ENCODE results near the gene ZNF273.

DNA sequence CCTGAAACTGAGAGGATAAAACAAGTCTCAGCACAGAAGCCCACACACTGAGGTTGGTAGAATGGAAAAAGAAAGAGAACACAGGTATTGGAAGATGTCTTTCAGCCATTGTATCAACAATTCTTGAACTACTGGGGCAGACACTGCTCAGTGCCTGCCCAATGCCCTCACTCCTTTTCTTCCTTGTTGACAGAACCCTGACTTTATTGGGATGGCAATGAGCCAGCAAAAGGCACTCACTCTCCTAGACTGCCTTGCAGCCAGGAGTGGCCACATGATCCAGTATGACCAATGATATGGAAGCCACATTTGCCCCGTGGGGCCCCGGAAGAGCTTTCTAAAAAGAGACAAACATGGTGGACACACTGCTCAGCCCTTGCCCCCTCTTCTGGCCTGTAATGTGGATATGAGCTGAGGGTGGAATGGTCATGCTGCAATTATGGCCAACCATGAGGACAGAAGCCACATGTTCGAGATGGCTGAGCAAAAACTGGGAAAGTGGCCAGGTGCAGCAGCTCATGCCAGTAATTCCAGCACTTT lies 88.5 kb upstream of the ZNF716 start:
- PRO-cap: no peak
- RAMPAGE, long total RNA: no peak

- PRO-cap: no peak
- RAMPAGE, long total RNA: no peak
These were observed 129.6 kb downstream of the ZNF716 start for GRCh38 chr7:57579335-57580215.

DNA sequence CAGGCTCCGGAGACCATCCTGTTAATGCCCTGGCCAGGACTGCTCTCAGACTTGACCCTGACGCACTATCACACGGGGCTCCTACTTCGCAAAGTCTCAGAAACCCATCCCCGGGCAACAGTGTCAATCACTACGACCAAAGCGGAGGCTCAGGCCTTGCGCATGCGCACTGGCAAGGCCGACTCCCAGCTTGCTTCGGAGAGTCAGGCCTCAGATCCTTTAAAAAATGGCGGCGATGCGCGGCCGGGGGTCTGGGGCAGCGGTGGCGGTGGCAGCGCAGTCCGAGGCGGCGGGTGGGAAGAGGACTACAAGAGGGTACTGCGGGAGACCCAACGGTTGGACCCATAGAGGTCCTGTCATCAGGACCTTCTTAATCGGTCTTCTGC lies 196.9 kb downstream of the ZNF716 start:
- PRO-cap: no peak
- RAMPAGE, long total RNA: no peak

DNA sequence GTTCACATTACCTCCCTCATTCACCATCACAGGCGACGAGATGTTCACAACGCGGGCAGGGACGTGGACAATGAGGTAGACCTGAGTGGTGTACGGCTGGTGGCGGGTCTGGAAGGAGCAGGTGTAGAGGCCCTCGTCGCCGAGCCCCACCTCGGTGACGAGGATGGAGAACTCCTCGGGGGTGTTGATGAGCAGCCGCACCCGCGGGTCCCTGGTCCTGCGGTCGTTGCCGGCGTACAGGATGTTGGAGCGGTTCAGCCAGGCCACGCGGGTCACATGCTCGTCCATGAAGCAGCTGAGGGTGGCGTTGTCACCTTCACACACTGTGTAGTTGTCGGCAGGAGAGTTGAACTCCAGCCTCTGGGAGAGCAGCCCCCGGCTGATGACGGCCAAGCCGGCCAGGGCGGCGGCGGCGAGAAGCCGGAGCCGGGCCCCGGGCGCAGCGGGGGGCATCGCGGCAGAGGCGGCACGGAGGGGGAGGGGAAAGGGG lies 7.2 kb upstream of the ZNF680 start:
- PRO-cap: no peak
- RAMPAGE, long total RNA: no peak

DNA sequence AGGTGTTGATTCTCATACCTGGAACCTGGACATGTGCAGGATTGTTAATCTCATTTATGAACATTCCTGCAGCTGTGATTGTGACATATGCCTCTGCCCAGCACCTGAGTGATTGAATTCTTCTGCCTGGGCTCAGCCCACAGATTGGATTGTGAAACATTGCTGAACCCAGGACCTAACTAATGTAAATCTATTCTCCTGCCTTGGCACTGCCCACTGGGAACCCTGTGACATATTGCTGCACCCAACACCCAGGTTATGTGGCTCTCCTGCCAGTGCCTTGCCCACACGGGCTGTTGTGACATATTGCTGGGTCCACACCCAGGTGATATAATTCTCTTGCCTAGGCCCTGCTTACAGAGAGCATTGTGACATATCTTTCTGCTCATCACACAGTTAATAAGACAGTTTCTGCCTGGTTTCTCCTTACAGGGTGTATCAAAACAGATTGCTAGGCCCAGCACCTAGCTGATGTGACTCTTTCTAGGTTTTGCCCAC lies 50.8 kb upstream of the ZNF680 start:
- PRO-cap: no peak
- RAMPAGE, long total RNA: no peak

DNA sequence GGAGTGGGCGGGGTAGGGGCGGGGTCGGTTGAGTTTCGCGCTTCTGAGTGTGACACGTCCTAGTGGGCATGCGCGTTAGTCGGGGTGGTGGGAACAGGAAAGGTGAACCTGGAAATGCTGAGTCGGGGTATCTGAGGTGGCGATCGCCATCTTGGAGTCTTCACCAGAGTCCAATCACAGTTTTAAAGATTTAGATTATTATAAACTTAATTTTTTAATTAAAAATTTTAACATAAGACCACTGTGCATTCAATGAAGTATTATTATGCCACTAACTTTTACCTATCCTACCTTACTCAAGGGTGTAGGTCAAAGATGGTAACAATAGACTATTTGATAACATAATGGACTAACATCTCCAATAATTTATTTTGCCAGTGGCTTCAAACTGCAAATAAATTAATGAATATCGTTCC lies 45.8 kb downstream of the ZNF138 start:
- PRO-cap: no peak
- RAMPAGE, long total RNA: start-site peak on the plus strand centred at position 296 of the sequence, 45 bp wide, 5 reads

- PRO-cap: unidirectional peak, plus-strand start at chr7:64903273
- RAMPAGE, long total RNA: start-site peak on the plus strand at chr7:64903238-64903298, 67 reads
These were observed at the start of gene ZNF273 for GRCh38 chr7:64902925-64903955. Gene ZNF273 (plus strand): TSS chr7:64903273.

GRCh38 chr7:65038736-65039635 lies 32.5 kb upstream of the ERV3-1 start:
- PRO-cap: unidirectional peak, minus-strand start at chr7:65039033
- RAMPAGE, long total RNA: no peak

DNA sequence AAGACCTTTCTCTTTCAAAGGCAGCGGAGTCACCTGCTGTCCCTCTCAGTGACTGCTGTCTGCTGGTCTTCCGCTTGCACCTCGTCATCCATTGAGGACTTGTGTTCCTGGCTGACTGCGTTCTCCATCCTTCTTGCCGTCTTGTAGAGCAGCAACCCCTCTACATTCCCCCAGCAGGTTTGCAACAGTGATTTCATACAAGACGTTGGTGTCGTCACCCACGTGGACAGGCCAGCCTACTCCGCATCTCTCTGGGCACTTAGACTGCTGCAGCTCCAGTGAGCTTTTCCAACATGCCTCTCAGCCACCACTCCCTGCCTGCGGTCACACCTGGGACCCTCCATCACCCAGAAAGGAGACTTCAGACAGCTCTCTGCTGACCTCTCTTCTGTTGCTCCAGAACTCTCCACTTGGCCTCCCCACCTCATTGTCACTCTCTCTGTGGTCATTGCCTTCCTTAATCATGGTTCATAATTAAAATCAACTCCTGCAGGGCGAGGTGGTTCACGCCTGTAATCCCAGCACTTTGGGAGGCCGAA lies 149.4 kb upstream of the VKORC1L1 start:
- PRO-cap: no peak
- RAMPAGE, long total RNA: start-site peak on the minus strand centred at position 309 of the sequence, 256 bp wide, 7 reads

DNA sequence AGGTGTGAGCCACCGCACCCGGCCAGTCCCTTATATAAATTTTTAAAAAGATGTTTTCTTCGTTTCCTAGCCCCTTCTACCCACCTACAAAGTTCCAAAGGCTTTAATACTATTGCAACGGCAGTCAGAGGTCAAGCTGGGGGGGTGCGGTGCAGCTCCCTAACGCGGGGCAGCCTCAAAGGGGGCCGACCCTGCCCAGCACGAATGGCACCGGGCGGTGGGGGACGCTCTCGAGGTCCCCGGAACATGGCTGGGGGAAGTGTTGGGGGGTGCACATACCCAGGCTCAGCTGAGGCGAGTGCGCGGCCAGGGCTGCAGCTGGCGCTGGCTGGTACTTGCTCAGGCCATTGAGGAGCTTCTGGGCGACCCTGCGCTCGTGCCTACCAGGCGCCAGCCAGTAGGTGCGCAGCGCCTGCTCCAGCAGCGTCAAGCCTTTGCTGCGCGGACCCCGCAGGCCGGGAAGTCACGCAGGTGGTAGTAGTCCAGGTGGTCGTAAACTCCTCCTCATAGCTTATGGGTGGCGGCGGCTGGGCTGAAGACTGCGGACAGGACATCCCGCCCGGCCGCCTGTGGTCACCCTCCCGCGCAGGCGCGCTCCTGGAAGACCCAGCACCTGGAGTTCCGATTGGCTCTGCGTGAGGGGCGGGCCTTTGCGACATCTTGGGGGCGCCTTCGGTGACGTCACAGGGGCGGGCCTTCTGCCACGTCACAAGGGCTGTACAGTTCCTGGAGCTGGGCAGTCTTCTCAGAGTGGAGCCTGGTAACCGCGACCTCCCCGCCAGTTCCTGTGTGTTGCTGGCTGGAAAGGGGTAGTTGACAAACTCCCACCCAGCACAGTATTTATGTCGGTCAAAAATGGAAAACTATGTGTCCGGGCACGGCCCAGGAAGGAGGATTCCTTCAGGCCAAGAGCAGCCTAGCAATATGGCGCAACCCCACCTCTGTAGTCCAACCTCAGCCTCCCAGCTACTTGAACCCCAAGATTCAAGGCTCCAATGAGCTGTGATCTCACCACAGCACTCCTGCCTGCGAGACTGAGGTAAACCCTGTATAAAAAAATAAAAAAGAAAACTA lies 102.3 kb upstream of the VKORC1L1 start:
- PRO-cap: bidirectional peak, plus-strand start at position 709 of the sequence, minus-strand start at position 599 of the sequence
- RAMPAGE, long total RNA: start-site peak on the minus strand centred at position 584 of the sequence, 30 bp wide, 53 reads; start-site peak on the plus strand centred at position 743 of the sequence, 17 bp wide, 6 reads

DNA sequence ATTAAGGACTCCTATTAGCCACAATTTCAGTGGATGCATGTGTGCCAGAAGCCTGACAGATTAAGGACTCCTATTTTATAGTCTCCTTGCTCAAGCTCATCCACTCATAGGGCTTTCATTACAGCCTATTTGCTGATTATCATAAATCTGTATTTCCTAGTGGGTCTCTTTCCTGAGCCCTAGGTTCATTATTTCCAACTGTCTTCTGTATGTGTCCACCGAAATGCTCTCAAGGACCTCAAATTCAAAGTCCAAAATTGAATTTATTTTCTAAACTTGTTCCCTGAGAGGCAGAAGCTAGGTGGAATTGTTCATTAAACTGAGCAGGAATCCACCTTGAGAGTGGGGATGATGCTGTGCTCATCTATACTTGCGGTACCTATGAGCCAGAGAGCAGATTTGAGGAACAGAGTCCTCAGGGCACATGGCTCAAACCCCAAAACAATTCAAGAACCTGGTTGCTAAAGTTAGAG lies 92.0 kb downstream of the TPST1 start:
- PRO-cap: no peak
- RAMPAGE, long total RNA: start-site peak on the plus strand centred at position 343 of the sequence, 66 bp wide, 43 reads

GRCh38 chr7:66581286-66581701 lies 47.4 kb upstream of the KCTD7 start:
- PRO-cap: no peak
- RAMPAGE, long total RNA: no peak

DNA sequence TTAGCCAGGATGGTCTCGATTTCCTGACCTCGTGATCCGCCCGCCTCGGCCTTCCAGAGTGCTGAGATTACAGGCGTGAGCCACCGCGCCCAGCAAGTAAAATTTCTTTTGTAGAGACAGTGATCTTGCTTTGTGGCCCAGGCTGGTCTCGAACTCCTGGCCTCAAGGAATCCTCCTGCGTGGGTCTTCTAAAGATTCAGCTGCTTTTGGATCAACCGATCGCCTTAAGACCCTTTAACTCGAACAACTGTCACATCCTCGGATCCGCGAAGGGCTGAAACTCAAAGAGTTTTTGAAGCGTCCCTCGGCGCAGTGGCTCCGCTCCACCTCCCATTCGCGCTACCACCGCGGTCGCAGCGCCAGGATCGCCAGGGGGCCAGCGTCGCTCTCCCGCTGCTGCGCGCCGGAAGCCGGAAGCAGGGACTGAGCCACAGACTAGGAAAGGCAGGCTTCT lies 25.2 kb downstream of the KCTD7 start:
- PRO-cap: no peak
- RAMPAGE, long total RNA: no peak

DNA sequence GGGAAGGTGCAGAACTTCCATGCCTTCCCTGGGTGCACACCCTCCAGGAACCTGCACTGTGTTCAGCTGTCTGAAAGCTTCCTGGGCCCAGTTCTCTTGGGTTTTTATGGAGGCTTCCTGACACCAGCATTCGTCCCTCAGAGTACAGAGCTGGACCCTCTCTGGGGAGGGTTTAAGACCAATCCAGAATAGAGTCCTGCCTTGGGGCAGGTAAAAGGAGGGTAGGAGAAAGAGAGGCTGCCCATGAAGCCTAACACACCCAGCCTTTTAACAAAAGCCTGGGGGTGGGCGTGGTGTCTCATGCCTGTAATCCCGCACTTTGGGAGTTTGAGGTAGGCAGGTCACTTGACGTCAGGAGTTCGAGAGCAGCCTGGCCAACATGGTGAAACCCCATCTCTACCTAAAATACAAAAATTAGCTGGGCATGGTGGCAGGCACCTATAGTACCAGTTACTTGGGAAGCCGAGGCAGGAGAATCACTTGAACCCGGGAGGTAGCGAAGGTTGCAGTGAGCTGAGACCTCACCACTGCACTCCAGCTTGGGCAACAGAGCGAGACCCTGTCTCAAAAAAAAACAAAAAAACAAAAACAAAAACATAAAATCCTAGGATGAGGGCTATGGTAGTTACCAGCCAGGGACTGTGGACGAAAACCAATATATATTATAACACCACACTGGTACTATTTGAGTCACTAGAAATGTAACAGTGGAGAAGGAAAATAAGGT lies 21.1 kb downstream of the RABGEF1 start:
- PRO-cap: no peak
- RAMPAGE, long total RNA: no peak

DNA sequence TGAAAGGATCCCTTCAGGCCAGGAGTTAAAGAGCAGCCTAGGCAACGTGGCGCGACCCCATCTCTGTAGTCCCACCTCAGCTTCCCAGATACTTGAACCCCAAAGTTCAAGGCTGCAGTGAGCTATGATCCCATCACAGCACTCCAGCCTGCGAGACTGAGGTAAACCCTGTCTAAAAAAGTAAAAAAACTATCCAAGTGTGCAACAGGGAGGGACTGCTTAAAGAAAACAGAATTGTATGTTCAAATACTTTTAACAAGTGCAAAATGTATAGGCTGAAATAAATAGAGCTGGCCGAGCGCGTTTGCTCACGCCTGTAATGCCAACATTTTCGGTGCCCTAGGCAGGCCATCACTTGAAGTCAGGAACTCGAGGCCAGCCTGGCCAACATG lies 75.8 kb upstream of the TMEM248 start:
- PRO-cap: no peak
- RAMPAGE, long total RNA: no peak

DNA sequence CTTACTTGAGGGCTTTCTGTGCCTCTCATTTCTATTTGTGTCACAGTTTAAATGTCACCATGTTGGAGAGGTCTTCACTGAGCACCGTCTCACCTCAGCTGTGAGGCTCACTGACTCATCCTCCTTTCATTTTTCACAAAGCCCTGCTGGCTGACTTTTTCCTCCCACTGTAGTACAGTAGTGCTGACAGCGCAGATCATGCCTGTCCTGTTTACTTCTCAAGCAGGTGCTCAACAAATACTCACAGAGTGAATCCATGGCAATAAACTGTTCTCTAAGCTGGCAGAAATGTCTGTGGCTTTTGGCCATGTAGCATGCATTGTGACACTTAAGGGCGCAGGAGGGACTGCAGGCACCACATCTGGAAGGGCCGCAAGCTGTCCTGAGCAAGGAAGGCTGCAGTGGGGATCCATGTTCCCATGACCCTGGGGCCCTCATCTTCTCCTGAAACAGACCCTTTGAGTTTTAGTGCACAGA lies 60.7 kb upstream of the TMEM248 start:
- PRO-cap: no peak
- RAMPAGE, long total RNA: no peak

- PRO-cap: no peak
- RAMPAGE, long total RNA: no peak
These were observed 9.3 kb downstream of the TMEM248 start for GRCh38 chr7:66930250-66930835.

DNA sequence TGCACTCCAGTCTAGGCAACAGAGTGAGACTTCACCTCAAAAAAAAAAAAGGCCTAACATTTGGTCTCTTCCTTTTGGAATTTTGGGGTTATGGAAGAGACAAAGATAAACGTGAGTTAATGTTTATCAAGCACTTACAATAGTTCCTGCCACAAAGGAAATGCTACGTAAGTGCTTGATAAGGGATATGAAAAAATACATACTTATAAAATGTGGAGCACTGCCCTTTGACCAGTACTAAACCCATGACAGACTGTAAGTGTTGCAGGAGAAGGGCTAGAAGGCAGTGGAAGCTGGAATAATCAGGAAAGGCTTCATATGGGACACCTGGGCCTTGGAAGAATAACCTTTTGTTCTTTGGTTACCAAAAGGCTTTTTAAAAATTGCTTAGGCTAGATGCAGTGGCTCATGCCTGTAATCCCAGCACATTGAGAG lies 25.5 kb downstream of the TMEM248 start:
- PRO-cap: no peak
- RAMPAGE, long total RNA: no peak

DNA sequence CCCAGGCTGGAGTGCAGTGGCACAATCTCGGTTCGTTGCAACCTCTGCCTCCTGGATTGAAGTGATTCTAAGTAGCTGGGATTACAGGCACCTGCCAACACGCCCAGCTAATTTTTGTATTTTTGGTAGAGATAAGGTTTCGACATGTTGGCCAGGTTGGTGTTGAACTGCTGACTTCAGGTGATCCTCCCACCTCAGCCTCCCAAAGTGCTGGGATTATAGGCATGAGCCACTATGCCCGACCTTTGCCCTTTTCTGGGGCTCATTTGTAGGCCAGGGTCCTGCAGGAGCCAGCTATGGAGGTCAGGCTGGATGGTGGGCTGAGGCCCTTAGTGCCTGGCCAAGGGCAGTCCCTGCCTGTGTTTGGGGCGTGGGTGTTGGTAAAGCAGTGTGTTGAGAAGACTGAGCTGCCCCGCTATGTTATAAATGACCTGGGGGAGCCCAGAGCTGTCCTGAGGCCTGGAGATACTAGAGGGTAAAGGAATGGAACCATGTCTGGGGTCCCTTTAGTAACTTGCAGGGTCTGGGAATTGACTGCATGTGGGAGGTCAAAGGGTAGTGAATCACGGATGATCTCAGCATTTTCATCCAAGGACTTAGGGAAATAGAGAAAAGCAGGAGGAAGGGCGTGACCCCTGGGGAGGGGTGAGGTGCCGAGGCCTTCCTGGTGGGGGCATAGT lies 31.2 kb downstream of the TMEM248 start:
- PRO-cap: no peak
- RAMPAGE, long total RNA: no peak

- PRO-cap: unidirectional peak, plus-strand start at chr7:66970659
- RAMPAGE, long total RNA: no peak
These were observed 24.9 kb downstream of the SBDS start for GRCh38 chr7:66970553-66970752.